ENCODE data around the genes ONECUT2 and NARS1.

DNA sequence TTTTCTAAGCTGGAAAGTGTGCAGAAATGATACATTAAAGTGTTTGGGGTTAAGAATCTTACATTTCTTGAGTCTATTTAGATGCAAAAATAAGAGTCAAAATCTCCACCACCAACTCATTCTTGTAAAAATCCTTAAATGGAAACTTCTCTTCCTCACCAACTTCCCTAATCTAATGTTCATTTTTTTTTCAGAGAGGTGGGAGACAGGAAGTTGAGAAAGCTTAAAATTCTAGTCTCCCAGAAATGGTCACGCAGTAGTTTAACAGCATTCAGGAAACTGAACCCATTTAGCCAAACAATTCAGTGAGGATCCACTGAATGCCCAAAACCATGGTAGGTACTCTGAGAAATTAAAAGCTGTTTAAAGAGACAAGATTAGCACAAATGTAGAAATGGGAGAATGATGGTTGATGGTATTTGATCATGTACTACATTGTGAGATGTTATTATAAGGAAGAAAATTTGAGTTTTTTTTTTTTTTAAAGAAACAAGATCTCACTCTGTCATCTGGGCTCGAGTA, 68.9 kb downstream of the TXNL1 start:
- PRO-cap = no peak
- RAMPAGE, long total RNA, 2 experiments = no peak in any of the 2 experiments

GRCh38 chr18:57435071-57436159, at the start of gene ONECUT2:
Gene ONECUT2, plus strand, starts transcription at chr18:57435374.
- PRO-cap = unidirectional peak, plus-strand start at chr18:57435408
- RAMPAGE, long total RNA, 2 experiments = no peak in any of the 2 experiments

DNA sequence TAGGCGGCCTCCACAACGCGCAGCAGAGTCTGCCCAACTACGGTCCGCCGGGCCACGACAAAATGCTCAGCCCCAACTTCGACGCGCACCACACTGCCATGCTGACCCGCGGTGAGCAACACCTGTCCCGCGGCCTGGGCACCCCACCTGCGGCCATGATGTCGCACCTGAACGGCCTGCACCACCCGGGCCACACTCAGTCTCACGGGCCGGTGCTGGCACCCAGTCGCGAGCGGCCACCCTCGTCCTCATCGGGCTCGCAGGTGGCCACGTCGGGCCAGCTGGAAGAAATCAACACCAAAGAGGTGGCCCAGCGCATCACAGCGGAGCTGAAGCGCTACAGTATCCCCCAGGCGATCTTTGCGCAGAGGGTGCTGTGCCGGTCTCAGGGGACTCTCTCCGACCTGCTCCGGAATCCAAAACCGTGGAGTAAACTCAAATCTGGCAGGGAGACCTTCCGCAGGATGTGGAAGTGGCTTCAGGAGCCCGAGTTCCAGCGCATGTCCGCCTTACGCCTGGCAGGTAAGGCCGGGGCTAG, 1.3 kb downstream of the ONECUT2 start:
- PRO-cap = no peak
- RAMPAGE, long total RNA, 2 experiments = no peak in any of the 2 experiments

DNA sequence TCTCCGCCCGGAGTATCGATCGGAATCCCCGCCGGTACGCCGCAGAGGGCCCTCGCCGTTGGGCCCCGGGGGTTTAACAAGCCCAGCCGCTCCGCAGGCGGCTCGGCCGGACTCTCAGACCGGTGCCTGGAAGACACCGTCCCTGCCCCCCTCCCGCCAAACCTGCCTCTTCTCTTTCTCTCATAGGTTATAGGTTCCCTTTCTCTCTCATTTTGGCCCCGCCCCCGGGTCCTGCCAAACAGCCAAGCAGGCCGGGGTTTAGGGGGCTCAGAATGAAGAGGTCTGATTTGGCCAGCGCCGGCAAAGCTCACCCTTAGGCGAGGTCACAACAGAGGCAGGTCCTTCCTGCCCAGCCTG, 4.5 kb downstream of the ONECUT2 start:
- PRO-cap = no peak
- RAMPAGE, long total RNA, 2 experiments = no peak in any of the 2 experiments

DNA sequence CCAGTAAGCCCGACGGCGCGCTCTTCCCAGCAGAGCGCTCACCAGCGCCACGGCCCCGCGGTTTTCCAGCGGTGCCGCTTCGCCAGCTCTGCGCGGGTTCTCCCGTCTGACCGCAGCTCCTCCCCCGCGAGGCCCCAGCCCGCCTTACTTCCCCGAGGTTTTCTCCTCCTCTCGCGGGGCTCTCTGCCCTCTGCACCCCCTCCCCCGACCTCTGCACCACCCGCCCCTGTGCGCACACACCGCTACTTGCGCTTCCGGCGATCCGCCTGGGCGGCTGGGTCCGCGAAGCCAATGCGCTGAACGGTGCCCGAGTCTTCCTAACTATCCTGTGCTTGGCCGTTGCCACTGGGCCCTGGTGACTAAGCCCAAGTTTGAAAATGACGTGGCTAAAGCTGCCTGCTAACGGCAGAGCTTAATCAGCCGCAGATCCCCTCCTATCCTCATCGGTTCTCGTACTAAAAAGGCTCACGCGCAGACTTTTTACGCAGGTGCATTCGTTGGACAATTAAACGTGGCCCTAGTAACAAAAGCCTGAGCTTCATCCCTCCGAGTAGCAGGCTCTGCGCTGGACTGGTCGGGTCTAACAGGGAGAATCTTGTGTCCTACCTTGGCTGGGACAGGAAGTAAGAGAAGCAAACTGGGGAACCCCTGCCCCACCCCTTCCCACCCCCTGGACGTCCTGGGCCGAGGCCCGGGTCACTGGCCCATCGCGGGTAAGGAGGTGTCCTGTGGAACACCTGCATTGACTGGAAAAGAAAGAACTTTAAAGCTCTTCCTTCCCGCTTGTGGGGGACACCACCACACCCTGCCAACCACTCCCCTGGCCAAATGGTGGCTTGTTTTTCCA, 6.4 kb downstream of the ONECUT2 start:
- PRO-cap = no peak
- RAMPAGE, long total RNA, 2 experiments = no peak in any of the 2 experiments

GRCh38 chr18:57621097-57622063, at the start of gene NARS1:
Gene NARS1, minus strand, starts transcription at chr18:57621836.
- PRO-cap = bidirectional peak, plus-strand start at chr18:57621948, minus-strand start at chr18:57621800
- RAMPAGE, long total RNA, 2 experiments = start-site peak on the minus strand in 2 of 2 experiments, at chr18:57621725-57621836 at its widest, 5,270 to 5,574 reads per replicate

GRCh38 chr18:57667866-57668875, 46.5 kb upstream of the NARS1 start:
- PRO-cap = no peak
- RAMPAGE, long total RNA, 2 experiments = no peak in any of the 2 experiments

GRCh38 chr18:57734919-57735664, 68.0 kb downstream of the ATP8B1 start:
- PRO-cap = no peak
- RAMPAGE, long total RNA, 2 experiments = no peak in any of the 2 experiments

- PRO-cap = no peak
- RAMPAGE, long total RNA, 2 experiments = no peak in any of the 2 experiments
These were observed 43.4 kb downstream of the ATP8B1 start for GRCh38 chr18:57759635-57760213.

DNA sequence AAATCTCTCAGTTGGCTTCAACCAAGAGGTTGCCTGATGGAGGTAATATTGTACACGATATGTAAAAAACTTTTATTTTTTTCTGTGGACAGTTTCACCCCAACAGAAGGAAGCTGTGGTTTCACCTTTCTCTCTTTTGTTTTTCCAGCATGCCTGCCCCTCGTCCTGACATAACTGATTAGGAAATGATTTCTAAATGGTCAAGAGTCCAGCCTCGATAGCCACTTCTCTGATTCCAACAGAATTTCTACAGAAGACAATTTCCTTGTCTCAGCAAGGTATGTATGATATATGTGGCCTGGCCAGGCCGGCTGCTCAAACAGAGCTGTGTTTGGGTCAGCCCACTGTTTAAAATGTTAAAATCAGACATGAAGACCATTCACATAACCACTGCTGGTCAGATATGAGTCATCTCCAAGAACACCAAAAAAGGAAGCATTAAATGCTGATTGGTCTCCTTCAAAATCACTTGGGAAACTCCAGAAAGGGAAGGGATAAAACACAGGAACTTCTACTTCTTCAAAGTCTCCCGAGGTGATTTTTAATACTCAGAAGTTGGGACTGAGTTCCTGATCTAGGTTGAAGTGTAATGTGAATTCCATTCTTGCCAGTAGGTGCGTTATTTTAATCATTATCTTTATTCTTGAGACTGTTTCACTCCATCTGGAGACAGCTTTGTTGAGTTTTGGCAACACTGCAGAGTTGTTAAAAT, 22.3 kb downstream of the ATP8B1 start:
- PRO-cap = bidirectional peak, plus-strand start at position 468 of the sequence, minus-strand start at position 355 of the sequence
- RAMPAGE, long total RNA, 2 experiments = no peak in any of the 2 experiments

DNA sequence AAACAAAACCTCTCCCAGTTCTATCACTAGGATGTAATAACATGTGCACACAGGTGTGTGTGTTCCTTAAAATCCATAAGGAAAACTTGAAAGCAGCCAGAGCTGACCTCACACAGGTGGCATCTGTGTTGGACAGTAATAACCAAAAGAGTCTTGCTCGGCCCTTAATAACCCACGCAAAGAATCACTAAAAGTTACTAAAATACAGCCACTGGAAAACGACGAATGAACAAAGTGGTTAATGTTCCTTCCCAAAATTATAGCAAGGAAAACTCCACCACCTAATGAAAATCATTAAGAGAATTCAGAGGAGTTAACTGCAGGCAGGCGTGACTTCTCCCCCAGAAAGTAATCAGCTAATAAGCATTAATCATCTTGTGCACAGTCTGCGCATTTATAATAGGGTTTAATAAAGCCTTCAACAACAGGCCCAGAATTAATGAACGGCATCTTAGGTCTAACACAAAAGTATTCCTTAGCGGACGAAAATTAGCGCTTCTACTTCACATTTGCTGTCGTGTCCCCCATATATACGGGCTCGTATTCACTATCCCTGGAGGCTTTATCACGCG, 2.0 kb downstream of the ATP8B1 start:
- PRO-cap = unidirectional peak, plus-strand start at position 294 of the sequence
- RAMPAGE, long total RNA, 2 experiments = no peak in any of the 2 experiments

GRCh38 chr18:57802479-57802811, 670 bp downstream of the ATP8B1 start:
- PRO-cap = no peak
- RAMPAGE, long total RNA, 2 experiments = no peak in any of the 2 experiments

- PRO-cap = no peak
- RAMPAGE, long total RNA, 2 experiments = no peak in any of the 2 experiments
These were observed 2.1 kb downstream of the NEDD4L start for GRCh38 chr18:58046141-58046469.

GRCh38 chr18:58196122-58196747, 152.2 kb downstream of the NEDD4L start:
- PRO-cap = no peak
- RAMPAGE, long total RNA, 2 experiments = no peak in any of the 2 experiments

- PRO-cap = no peak
- RAMPAGE, long total RNA, 2 experiments = no peak in any of the 2 experiments
These were observed 153.2 kb downstream of the NEDD4L start for GRCh38 chr18:58196748-58198019.

DNA sequence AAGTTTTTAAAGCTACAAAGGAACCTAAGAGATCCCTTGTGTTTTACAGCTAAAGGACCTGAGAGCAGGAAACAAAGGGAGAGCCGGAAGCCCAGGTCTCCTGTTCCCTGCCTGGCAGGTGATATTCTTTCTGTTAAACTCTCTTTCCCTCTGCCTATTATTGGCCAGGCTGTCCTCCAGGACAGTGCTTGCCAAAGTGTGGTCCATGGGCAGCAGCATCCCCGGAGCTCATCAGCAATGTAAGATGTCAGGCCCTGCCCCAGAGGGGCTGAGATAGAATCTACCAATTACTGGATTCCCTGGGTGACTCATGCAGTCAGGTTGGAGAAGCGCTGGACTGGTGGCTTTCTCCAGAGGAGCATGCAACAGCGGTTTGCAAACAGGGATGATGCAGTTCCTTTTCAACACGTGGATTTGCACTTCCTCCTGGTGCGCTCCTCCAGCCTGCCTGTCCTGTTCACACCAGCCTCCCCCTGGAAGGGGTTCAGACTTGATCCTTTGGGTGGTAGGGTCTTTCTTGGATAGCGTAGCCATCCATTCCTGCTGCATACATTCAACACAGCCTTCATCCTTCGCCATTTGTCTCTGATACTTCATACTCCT, 158.3 kb downstream of the NEDD4L start:
- PRO-cap = no peak
- RAMPAGE, long total RNA, 2 experiments = no peak in any of the 2 experiments

DNA sequence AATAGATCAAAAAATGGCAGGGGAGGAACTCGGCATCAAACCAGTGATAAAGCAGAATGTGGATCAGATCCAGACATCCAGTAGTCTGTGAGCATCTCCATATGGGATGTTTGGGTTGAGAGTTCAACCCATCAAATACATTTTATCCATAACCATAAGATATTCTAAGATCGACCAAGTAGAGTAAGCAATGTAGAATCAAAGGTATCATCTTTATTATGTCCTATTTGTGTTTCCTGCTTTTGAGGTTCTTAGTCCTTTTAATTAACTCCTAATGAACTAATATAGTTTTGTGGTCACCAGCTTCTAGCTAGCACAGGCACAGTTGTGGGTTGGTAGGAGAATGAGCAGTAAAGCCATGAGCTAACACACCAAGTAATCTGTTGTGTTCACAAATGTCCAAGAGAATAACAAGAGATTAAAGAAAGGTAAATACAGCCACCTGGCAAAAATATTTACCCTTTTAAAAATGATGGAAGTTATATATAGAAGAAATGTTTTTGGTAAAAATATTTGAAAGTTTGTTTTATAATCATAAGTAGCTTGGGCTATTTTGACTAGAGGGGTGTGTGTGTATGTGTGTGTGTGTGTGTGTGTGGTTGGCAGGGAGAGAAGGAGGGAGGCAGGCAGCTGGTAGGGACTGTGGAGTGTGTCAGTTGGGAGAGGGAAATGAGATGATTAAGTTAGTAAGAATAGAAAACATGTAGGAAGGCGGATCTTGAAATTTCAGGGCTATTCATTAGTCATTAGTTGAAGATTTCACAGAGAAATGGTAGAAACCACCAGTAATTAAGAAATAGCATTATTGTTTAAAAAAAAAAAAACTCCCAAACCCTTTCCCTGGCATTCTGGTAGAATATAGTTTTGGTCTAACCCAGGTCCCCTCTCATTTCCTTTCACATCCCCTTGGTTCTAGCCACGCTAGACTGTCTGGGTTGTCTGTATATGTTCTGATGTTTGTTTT, 161.2 kb downstream of the NEDD4L start:
- PRO-cap = no peak
- RAMPAGE, long total RNA, 2 experiments = no peak in any of the 2 experiments

GRCh38 chr18:58286831-58287333, 242.9 kb downstream of the NEDD4L start:
- PRO-cap = no peak
- RAMPAGE, long total RNA, 2 experiments = no peak in any of the 2 experiments

DNA sequence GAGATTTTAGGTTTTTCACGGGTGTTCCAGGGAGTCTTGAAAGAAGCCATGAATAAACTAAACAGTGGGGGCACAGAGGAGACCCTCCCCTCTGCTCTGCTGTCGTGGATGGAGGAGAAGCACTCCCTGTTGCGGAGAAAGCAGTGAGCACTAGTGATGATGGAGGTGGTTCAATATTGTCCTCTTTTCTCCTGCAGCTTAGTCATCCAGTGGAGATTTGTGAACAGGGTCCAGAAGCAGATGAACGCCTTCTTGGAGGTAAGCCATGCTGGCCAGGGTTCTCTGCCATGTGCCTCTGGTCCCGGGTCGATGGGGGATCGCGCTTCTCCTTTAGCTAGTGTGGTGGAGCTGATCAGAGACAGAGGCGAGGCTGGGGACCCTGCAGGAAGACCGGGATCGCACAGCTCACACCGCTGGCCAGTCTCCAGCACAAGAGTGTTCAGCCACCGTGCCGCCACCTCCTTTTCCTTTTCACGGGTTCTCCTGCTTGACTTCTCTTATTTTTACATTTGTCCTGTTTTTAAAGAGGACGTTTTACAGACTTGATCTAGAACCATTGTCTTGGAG, 243.5 kb downstream of the ALPK2 start:
- PRO-cap = no peak
- RAMPAGE, long total RNA, 2 experiments = no peak in any of the 2 experiments

DNA sequence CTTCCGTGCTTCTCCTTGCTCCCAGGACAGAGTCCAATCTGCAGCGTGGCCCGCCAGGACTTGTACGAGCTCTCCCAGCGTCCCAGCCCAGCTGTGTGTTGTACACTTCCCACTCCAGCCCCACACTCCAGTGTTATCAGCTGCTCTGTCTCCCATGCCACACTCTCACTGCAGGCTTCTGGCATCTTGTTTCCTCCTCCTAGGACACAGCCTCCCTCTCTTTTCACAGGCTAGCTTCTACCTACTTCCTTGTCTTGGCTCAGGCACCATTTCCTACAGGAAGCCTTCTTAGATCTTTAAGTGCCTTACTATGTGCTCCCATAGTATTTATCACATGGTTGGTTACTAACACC, 199.4 kb downstream of the ALPK2 start:
- PRO-cap = no peak
- RAMPAGE, long total RNA, 2 experiments = no peak in any of the 2 experiments